Measurements from ENCODE around the genes SEZ6L and HPS4.

- PRO-cap, 2 experiments = no peak in any of the 2 experiments
- RAMPAGE, long total RNA, 4 experiments = no peak in any of the 4 experiments
Observed at GRCh38 chr22:24700829-24701028, 73.8 kb downstream of the PIWIL3 start.

DNA sequence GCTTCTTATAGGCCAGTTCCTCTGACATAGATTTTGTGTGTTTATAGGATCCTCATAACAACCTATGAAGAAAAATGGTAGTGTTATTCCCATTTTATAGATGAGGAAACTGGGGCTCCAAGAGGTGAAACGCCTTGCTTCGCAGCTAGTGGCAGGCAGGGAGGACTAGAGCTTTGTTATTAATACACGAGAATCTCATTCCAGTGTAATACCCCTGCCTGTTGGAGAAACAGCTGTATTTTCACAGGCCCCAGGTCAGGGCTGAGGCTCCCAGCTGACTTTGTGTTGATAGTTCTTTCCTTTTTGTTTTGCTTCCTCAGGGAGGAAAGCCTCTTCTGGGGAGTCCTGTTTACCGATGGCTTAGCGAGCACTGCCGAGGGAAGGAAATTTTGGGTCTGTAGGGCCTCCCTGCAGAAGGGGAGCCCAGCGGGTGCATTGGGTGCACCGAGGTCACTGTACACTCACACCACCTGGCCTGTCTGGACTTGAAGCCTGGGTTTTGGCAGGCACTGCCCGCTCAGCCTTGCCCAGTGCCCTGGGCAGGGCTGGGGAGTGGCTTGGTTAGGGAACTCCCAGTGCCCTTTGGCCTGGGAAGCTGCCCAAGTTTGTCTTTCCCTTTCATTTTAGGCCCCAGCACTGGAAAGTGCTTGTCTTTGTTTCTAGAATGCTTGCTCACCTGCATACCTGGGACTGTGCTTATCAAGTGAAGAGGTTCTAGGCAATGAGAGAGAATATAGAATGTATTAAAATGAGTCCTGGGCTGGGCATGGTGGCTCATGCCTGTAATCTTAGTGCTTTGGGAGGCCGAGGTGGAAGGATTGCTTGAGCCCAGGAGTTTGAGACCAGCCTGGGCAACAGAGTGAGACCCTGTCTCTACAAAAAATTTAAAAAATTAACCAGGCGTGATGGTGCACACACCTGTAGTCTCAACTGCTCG lies 13.7 kb downstream of the KIAA1671 start:
- PRO-cap, 2 experiments = peak in 1 of 2 experiments; most common plus-strand start position 650 of the sequence (in 1); most common minus-strand start position 477 of the sequence (in 1)
- RAMPAGE, long total RNA, 4 experiments = no peak in any of the 4 experiments

- PRO-cap, 2 experiments = peak in 1 of 2 experiments; most common plus-strand start chr22:24974189 (in 1); most common minus-strand start chr22:24974008 (in 1)
- RAMPAGE, long total RNA, 4 experiments = no peak in any of the 4 experiments
Observed at GRCh38 chr22:24973721-24974321, 21.3 kb downstream of the KIAA1671 start.

DNA sequence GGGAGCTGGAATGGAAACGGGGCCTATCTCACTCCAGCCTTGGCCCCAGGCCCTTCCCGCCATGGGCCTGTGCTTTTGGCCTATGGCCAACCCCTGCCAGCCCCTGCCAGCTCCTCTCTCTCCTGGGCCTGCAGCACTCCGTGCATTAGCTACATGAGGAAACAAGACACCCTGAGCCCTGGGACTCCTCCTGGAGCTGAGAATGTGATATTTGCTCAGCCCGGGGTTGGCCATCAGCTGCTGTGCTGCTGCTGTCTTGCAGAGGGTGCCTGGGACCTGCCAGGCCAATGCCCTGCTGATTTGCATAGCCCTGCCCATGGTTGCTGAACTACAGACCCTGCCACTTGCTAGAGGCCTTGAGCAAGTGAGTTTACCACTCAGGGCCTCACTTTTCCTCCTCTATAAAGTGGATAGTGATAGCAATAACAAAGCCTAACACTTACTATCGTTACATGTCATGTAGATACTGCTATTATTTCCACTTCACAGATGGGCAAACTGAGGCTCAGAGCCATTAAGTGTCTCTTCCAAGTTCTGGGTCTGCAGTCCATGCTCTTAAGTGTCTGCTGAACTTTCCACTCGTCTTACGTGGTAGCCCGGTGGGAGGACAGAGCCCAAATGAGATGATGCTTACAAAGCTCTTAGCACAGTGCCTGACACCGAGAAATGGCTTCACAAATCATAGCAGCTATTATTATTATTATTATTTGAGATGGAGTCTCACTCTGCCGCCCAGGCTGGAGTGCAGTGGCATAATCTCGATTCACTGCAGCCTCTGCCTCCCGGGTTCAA lies 99.7 kb downstream of the KIAA1671 start:
- PRO-cap, 2 experiments = no peak in any of the 2 experiments
- RAMPAGE, long total RNA, 4 experiments = no peak in any of the 4 experiments

GRCh38 chr22:25053255-25053654 lies 100.7 kb downstream of the KIAA1671 start:
- PRO-cap, 2 experiments = no peak in any of the 2 experiments
- RAMPAGE, long total RNA, 4 experiments = no peak in any of the 4 experiments

- PRO-cap, 2 experiments = no peak in any of the 2 experiments
- RAMPAGE, long total RNA, 4 experiments = no peak in any of the 4 experiments
Observed at GRCh38 chr22:25076111-25076670, 123.5 kb upstream of the CRYBB3 start.

DNA sequence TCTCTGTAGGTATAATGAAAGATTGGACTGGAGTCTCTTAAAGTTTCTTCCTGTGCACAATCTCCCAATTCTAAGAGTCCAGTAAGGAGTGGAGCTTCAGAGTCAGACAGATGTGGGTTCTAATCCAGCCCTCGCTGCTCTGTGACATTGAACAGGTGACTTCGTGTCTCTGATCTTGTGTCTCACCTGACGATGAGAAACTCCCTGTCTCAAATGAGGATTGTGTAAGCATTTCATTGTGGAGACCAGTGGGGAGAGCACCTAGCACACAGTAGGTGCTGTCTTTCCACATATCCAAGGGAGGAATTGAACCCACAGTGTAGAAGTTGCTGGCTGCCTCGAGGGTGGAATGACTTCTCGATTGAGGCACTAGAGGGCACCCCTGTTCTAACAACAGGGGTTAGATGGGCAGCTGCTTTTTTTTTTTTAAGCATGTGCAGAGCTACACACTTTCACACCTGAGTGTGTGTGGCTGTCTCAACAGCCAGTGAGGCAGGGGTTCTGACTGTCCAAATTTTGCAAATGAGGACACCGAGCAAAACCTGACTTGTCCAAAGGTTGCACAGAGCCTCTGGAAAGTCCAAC lies 118.4 kb upstream of the CRYBB3 start:
- PRO-cap, 2 experiments = no peak in any of the 2 experiments
- RAMPAGE, long total RNA, 4 experiments = start-site peak on the plus strand in 1 of 4 experiments, centred at position 379 of the sequence, 10 reads per replicate

DNA sequence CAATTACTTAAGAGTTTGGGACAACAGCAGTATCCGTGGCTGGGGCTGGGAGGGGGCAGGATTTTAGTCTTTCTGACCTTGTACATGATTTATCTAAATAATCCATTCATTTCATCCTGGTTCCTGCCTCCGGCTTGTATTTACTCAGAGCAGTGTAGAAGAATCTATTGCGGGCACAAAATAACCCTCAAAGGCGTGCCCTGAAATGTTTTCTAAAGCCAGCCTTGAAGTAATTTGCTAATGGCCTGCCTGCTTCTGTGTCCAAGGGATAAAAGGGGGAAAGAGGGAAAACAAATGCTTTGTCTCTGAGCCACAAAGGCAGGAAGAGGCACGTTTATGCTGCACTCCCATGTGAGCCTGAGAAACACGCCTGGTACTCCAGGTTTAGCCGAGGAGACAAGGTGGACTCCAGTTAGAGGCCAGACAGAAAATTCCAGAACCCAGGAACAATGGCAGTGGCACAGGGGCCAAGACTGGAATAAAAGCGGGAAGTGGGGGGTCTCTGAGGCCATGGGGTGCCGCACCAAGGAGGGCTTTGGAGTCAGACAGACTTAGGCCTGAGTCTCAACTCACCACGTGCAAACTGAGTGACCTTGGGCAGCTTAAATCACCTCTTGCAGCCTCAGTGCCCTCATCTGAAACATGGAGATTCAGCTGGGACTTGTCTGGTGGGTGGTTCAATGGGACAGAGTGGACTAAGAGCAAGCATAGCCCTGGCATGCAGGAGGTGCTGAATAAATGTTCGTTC lies 84.7 kb upstream of the CRYBB3 start:
- PRO-cap, 2 experiments = no peak in any of the 2 experiments
- RAMPAGE, long total RNA, 4 experiments = no peak in any of the 4 experiments

DNA sequence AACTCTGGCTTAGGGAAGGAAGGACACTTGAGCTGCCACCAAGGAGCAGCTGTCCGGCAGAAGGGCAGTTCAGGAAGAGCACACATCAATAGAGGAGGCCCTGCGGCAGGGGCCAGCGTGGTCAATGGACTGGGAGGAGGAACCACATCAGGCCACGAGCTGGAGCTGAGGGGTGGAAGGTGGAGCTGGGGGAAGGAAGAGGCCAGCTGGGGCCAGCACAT lies 158.0 kb upstream of the GRK3 start:
- PRO-cap, 2 experiments = no peak in any of the 2 experiments
- RAMPAGE, long total RNA, 4 experiments = no peak in any of the 4 experiments

DNA sequence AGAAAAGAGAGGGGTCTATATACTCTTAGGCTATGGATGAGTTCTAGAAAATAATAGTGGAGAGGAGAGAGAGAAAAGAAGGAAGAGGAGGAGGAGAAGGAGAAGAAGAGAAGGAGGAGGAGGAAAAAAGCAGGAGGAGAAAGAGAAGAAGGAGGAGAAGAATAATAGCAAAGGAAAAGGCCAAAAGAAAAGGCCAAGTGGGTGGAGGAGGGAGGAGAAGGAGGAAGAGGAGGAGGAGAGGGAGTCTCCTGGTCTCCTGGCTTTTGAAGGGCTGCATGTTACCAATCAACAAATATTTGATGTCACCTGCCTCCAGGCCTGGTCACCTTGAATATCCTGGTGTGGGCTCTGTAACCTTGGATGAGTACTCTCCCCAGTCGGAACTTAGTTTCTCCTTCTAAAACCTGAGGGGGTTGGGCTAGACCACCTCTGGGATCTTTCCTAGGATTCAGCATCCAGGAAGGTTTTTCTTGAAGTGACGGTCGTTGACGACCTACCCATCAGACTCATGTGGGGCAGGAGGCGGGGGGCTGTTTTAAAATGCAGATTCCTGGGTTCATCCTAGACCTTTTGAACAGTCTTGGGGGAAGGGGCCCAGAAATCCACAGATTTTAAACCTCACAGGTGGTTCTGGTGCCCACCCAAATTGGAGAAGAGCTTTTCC lies 1.5 kb downstream of the MYO18B start:
- PRO-cap, 2 experiments = peak in 1 of 2 experiments; most common minus-strand start position 265 of the sequence (in 1)
- RAMPAGE, long total RNA, 4 experiments = no peak in any of the 4 experiments

- PRO-cap, 2 experiments = no peak in any of the 2 experiments
- RAMPAGE, long total RNA, 4 experiments = no peak in any of the 4 experiments
Observed at GRCh38 chr22:26168570-26170022, at the start of gene SEZ6L. Gene SEZ6L, plus strand, starts transcription at chr22:26169462.

DNA sequence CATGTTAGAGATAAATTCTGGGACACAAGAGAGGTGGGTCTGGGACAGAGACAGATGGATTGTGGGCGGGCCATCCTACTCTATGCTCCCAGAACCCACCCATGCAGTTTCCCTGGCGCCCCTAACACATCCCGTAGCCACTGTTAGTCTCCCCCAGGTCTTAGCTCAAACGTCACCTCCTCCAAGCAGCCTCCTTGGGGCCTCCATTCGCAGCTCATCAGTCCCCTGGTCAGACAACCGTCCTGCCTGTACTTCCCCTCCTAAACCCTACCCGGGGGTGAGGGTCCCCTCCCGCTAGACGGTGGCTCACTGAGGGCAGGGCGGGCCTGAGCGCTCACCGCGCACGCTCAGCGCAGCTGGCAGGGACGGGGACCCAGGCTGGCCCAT lies 713 bp upstream of the ASPHD2 start:
- PRO-cap, 2 experiments = no peak in any of the 2 experiments
- RAMPAGE, long total RNA, 4 experiments = no peak in any of the 4 experiments

DNA sequence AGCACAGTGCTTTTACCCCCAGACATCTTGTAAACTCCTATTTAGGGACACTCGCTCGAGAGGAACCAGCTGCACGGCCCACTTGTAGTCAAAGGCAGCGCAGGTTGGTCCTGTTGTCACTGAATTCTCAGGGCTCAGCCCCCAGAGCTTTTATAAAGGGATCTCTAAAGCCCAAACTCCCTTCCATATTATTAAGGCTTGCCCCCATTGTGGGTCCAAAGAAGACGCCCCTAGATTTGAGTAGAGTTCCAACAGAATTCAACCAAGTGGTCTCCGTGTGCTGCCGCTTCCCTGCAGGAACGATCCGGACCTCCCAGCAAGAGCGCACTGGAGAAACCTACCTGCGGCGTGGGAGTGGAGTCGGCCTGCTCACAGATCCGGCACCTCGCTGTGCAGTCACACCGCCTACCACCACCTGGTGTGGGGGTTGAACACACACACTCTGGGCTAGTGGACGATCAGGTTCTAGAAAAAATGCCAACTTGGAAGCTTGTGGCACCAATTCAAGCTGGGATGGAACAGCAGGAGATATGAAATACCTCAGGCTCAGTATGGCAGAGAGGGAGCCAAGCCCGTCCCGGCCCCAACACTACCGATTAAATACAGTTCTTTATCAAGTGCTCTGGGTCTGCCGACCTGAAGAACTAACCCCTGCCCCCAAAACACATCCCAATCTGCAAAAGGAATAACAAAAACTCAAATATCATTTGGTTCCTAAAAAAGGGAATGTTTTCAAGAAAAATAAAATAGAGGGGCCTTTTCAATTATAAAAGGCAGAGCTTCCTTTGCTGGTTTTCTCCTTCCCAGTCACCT lies 23.6 kb downstream of the ASPHD2 start:
- PRO-cap, 2 experiments = no peak in any of the 2 experiments
- RAMPAGE, long total RNA, 4 experiments = no peak in any of the 4 experiments

- PRO-cap, 2 experiments = peak in 2 of 2 experiments; most common plus-strand start chr22:26483877 (in 1); most common minus-strand start chr22:26483523 (in 1)
- RAMPAGE, long total RNA, 4 experiments = start-site peak on the plus strand in 1 of 4 experiments, at chr22:26483867-26483920 at its widest, 9 reads per replicate; start-site peak on the minus strand in 4 of 4 experiments, at chr22:26483770-26483812 at its widest, 24 to 181 reads per replicate
Observed at GRCh38 chr22:26483026-26484212, at the start of gene HPS4. Gene HPS4, minus strand, starts transcription at chr22:26483783.

DNA sequence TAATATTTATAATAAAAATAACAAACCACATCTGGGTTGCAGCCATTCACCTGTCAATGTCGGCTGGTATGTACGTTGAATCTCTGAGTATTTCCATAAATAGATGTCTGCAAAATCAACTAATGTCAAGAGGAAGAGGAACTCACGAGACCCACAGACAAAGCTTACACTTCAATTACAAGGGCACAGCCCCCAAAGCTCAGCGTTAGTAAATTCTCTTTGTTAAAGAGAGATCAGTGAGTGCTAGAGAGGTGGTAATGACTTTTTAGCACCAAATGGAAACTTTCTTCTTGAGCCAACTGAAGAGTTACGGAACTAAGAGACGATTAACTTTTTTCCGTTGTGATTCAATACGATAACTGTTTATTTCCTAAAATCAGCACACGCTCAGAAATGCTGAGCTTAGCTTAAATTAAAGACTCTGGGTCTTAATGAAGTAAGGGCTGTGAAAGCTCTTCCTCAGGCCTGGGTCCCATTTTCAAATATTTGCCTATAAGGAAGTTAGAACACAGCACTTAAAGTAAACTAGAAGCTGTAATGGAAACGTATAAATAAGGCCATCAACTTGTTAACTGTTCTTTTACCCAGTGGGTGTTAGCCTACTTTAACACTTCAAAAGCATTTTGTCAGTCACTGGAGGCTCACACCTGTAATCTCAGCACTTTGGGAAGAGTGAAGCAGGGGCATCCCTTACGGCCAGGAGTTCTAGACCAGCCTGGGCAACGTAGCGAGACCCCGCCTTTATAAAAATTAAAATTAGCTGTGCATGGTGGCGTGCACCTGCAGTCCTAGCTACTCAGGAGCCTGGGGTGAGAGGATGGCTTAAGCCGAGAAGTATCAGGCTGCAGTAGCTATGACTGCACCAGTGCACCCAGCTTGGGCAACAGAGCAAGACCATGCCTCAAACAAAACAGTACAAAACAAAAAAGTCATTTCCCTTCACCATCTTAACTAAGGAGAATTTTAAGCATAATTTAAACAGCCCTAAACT lies 22.9 kb upstream of the TFIP11 start:
- PRO-cap, 2 experiments = no peak in any of the 2 experiments
- RAMPAGE, long total RNA, 4 experiments = no peak in any of the 4 experiments

DNA sequence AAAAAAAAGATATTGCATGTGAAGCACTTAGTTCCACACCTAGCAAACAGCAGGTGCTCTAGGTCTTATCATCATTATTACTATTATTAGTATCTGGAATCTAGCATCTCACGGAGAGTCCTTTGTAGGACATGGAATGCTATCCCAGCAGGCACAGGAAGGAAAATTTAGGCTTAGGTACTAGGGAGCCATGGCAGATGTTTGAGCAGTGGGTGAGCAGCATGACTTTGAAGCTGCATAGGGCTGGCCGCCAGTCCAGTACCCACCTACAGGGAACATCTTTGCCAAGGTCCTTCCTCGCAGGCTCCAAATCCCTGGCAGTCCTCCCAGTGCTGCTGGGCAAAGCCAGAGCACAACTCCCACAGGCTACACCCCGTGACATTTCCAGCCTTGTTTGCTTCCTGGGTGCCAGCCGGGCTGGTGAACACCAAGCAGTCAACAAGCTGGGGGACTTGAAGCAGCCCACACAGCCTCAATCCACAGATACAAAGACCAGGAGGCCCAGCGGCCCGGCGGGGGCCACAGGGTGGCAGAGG lies 28.2 kb downstream of the TPST2 start:
- PRO-cap, 2 experiments = no peak in any of the 2 experiments
- RAMPAGE, long total RNA, 4 experiments = no peak in any of the 4 experiments

DNA sequence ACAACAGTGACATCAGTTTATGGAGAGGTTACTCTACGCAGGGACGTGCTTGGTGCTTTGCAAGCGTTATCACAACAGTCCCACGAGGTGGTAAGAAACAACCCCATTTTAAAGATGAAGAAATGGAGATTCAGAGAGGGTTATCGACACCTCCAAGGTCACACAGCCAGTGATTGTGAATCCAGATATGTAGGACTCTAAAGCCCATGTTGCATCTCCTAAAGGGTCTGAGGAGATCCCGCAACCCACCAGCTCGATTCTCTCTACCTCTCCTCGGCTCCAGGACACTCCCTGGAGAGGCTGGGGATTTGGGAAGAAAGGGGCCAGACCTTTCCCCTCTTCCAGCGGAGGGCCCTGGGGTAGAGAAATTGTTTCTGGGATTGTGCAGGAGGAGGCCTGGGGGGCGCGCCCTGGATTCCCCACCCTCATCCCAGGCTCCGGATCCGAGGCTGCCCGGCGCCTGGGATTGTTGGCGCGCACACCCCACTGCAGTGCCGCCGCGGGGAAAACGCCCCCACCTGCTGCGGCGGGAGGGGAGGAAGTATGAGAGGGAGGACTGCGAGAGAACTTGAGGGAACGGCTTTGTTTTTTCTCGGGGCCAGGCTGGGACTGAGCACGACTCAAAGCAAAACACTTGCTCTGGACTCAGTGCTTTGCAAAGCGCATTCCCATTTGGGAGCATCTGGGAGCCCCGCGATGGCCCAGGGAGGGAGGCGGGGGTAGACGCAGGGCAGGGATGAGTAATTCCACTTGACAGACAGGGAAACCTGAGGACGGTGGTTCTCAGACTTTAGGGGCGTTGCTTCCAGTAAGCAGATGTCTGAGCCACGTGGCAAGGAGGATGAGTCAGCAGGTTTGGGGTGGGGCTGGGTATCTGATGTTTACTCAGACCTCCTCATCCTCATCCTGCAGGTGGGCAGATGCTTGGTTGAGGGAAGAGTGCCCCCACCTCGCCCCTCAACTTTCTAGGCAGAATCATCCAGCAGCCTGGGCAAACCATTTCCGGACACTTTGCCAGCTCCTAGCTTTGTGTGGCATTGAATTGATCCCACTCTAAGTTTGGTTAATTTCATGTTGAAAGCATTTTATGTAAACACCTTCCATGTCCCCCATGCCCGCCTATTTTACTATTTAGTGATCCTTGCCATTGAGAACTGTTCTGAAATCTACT lies 36.9 kb downstream of the CRYBA4 start:
- PRO-cap, 2 experiments = no peak in any of the 2 experiments
- RAMPAGE, long total RNA, 4 experiments = no peak in any of the 4 experiments

DNA sequence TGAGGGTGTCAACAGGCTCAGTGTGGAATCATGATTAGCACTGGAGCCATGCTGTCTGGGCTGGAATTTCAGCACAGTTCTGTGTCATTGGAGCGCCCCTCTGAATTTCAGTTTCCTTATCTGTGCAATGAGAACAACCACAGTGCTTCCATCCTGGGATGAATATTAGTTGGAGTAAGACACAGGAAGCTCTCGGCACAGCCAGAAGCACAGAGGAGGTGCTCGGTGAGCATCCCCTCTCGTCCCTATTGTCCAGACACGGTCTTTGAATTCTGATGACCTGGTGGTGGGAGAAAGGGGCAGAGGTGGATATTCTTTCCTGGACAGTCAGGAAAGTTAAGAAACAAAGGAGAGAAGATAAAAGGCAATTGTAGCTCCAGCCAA lies 92.4 kb downstream of the CRYBA4 start:
- PRO-cap, 2 experiments = no peak in any of the 2 experiments
- RAMPAGE, long total RNA, 4 experiments = no peak in any of the 4 experiments

- PRO-cap, 2 experiments = no peak in any of the 2 experiments
- RAMPAGE, long total RNA, 4 experiments = start-site peak on the plus strand in 1 of 4 experiments, at chr22:26840559-26840756 at its widest, 8 reads per replicate
Observed at GRCh38 chr22:26840285-26840894, 218.6 kb downstream of the CRYBA4 start.

DNA sequence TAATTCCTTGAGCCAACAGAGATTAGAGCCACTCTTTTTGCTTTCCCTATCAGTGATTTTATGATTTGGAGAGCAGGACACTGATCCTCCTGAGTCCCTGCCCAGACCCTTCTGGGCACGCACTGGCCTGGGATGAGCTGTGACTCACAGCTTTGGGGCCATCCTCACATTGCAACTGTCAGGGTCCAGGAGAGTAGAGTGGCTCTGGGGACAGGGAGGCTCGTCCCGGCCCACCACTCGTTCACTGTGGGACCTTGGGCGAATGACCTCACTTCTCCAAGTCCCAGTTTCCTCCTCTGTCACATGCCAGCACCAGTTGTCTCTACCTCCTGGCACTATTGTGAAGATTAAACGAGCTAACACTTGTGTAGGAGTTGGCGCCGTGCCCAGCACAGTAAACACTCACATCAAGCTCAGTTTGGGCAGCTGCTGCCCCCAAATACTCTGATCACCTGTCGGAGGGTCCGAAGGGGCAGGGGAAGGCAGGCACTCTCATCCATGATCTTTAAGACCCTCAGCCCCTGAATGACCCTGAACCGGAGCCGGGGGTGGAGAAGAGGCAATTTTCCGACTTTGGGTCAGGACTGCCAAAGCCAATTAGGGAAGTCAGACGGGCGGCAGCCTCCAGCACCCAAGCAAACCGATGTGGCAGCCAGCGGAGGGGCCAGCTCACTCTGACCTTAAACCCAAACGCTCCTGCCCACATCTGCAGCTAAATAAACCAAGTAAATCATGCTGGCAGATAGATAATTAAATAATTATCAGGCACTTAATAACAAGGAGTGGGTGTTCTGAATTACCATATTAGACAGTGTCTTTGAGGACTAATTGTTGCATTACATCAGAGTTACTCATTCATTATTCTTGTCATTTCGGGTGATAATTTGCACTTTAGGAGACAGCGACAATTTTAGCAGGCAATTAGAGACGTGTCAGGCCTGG lies 270.9 kb downstream of the CRYBA4 start:
- PRO-cap, 2 experiments = no peak in any of the 2 experiments
- RAMPAGE, long total RNA, 4 experiments = no peak in any of the 4 experiments

Measured in upper lobe of left lung (tissue), 5 donors.